Esophagus muscularis mucosa (tissue), 4 donors: ENCODE measurements around a stretch of chr10.

- PRO-cap, result no peak
- RAMPAGE, long total RNA, 4 experiments, result no peak in any of the 4 experiments
Observed at GRCh38 chr10:5774359-5775064, 38.7 kb downstream of the GDI2 start.

DNA sequence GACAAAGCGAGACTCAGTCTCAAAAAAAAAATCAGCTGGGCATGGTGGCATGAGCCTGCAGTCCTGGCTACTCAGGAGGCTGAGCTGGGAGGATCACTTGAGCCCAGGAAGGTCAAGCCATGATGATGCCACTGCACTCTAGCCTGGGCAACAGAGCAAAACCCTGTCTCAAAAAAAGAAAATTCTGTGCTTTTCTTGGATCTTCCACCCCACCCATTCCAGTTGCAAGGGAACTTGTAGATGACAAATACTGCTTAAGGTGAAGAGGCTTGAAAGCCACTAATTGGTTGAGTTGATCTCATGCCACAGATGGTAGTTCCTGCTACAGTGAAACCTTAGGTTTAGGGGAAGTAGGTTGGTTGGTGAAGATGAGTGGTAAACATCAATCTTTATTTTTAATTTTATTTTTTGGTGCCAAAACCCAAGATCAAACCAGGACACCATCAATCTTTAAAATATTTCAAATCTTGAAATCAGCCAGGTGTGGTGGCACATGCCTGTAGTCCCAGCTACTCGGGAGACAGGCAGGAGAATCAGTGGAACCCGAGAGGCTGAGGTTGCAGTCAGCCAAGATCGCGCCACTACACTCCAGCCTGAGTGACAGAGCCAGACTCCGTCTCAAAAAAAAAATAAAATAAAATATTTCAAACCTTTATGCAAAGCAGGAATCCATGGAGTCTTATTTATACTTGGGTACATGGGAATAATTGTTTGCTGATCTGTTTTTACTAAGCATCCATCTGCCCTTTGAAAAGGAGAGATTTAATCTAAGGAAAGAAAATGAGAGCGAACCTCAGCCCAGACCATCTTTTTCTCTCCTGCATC, 3.0 kb upstream of the GDI2 start:
- PRO-cap, result no peak
- RAMPAGE, long total RNA, 4 experiments, result no peak in any of the 4 experiments

DNA sequence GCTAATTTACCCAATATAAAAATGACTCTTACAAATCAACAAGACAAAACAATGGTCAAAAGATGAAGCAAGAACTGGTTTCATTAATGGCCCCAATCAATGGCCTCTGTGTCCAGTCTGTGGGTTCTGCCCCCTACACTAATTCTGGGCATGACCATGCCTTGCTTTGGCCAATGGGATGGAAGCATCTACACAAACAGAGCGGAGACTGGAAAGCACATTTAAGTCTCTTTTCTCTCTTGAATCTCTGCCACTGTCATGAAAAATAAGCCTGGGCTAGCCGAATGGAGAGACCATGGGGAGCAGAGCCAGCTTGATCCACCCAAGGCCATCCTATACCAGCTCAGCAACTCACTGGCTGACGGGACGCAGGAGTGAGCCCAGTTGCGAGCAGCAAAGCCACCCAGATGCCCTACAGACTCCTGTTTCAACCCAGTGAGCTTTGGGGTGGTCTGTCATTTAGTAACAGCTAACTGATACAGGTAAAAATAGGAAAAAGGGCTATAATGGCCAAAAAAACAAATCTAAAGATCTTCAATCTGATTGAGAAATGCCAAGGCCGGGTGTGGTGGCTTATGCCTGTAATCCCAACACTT, 30.8 kb downstream of the ANKRD16 start:
- PRO-cap, result unidirectional peak, plus-strand start at position 250 of the sequence
- RAMPAGE, long total RNA, 4 experiments, result no peak in any of the 4 experiments

DNA sequence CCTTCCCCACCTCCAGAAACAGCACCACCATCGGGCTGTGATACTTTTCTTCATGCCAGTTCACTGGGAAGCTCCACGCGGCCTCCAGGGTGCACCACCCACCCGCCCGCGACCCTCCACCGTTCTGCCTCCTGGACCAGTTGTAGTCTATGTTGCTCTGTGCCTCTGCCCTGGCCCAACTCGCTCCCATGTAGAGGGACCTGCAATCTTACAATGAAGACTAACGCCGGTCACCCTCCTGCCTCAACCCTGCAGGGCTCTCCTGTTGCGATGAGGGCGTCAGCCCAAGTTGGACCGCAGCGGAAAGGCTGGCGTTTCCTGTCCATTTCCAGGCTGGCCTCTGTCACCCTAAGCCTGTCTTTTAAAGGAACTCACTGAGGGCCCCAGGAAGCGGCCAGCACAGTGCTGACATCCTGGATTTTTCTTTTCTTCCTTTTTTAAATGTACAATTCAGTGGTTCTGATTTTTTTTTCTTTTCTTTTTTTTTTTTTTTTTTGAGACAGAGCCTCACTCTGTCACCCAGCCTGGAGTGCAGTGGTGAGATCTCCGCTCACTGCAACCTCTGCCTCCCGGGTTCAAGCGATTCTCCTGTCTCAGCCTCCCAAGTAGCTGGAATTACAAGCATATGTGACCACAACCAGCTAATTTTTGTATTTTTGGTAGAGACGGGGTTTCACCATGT, 34.7 kb downstream of the IL15RA start:
- PRO-cap, result no peak
- RAMPAGE, long total RNA, 4 experiments, result no peak in any of the 4 experiments

GRCh38 chr10:5943350-5943976, 33.9 kb downstream of the IL15RA start:
- PRO-cap, result unidirectional peak, plus-strand start at chr10:5943664
- RAMPAGE, long total RNA, 4 experiments, result no peak in any of the 4 experiments

DNA sequence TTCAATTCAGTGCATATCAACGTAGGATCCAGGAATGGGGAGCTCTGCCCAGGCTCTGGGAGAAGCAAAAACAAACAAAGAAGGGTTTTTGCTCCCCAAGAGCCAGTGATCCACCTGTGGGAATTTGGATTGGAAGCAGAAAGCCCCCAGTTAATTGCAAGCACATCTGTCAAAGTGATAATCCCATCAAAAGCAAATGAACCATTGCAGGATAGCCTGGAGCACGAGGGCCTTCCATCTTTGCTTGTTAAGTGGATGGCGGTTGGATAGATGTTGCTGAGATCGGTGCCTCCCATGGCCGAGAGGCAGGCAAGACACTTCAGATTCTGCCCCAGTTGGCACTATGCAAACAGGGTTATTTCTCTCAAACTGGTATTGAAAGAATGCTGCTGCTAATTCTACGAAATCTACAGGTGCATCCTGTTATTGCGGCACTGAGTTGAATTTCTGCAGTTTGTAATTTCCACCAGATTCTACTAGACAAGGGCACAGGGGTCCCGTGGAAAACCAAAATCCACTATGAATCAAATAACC, 6.8 kb upstream of the IL2RA start:
- PRO-cap, result no peak
- RAMPAGE, long total RNA, 4 experiments, result no peak in any of the 4 experiments

- PRO-cap, result no peak
- RAMPAGE, long total RNA, 4 experiments, result no peak in any of the 4 experiments
Observed at GRCh38 chr10:6100968-6101649, 12.3 kb downstream of the RBM17 start.

GRCh38 chr10:6102186-6102663, 13.4 kb downstream of the RBM17 start:
- PRO-cap, result no peak
- RAMPAGE, long total RNA, 4 experiments, result no peak in any of the 4 experiments

DNA sequence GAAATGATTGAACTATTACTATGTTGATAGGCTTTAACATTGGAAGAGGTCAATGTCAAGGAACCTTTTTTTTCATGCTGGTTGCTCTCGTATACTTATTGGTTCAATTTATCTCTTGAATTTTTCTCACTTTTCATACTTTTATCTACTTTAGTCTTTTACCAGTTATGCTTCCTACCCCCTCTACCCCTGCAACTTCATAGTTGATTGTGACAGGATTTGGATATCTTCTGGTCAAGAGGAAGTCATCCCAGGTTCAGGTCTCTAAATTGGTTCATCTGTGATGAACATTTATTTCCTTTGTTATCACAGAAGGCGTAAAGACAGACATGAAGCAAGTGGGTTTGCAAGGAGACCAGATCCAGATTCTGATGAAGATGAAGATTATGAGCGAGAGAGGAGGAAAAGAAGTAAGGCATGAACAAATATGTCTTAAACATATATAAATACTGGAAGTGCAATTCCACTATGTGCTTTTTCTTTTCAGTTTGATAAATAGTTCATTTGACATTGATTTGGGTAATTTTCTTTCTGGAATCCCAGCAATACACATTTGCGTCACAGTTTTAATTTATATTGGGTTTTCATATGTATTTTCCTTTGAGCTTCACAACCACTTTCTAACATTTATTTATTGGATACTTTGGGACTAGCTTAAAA, 17.1 kb downstream of the RBM17 start:
- PRO-cap, result no peak
- RAMPAGE, long total RNA, 4 experiments, result no peak in any of the 4 experiments

GRCh38 chr10:6114612-6115267, 25.9 kb downstream of the RBM17 start:
- PRO-cap, result no peak
- RAMPAGE, long total RNA, 4 experiments, result no peak in any of the 4 experiments

- PRO-cap, result unidirectional peak, plus-strand start at chr10:6128941
- RAMPAGE, long total RNA, 4 experiments, result no peak in any of the 4 experiments
Observed at GRCh38 chr10:6128756-6129250, 40.0 kb downstream of the RBM17 start.

GRCh38 chr10:6163735-6164739, 38.7 kb upstream of the PFKFB3 start:
- PRO-cap, result bidirectional peak, plus-strand start at chr10:6163865, minus-strand start at chr10:6163637; unidirectional peak, minus-strand start at chr10:6164327
- RAMPAGE, long total RNA, 4 experiments, result start-site peak on the plus strand in 1 of 4 experiments, at chr10:6163850-6163880 at its widest, 40 reads per replicate

GRCh38 chr10:6173526-6174031, 29.2 kb upstream of the PFKFB3 start:
- PRO-cap, result no peak
- RAMPAGE, long total RNA, 4 experiments, result no peak in any of the 4 experiments

GRCh38 chr10:6177594-6178942, 24.7 kb upstream of the PFKFB3 start:
- PRO-cap, result no peak
- RAMPAGE, long total RNA, 4 experiments, result no peak in any of the 4 experiments

- PRO-cap, result no peak
- RAMPAGE, long total RNA, 4 experiments, result no peak in any of the 4 experiments
Observed at GRCh38 chr10:6221262-6221666, 18.5 kb downstream of the PFKFB3 start.

DNA sequence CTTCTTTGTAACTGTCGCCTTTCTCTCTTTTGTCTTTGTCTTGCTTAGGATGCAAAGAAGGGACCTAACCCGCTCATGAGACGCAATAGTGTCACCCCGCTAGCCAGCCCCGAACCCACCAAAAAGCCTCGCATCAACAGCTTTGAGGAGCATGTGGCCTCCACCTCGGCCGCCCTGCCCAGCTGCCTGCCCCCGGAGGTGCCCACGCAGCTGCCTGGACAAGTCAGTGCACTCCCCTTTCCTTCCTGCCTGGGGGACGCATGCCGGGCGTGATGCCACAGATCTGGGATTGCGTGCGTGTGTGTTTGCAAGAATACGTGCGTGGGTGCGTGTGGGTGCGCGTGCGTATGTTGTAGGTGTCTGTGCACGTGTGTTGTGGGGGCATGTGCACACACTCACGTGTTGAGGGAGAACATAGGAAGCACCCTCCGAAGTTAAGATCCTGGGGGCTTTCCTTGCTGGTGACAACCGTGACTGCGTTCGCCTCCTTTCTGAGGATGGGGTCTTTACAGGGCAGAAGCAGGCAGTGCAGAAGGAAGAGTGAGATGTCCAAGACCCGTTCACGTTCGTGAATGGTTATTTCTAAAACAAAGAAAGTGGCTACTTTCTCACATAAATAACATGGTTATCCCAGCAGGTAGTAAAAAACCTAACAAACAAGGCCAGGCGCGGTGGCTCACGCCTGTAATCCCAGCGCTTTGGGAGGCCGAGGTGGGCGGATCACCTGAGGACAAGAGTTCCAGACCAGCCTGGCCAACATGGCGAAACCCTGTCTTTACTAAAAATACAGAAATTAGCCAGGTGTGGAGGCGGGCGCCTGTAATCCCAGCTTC, 23.6 kb downstream of the PFKFB3 start:
- PRO-cap, result no peak
- RAMPAGE, long total RNA, 4 experiments, result no peak in any of the 4 experiments

DNA sequence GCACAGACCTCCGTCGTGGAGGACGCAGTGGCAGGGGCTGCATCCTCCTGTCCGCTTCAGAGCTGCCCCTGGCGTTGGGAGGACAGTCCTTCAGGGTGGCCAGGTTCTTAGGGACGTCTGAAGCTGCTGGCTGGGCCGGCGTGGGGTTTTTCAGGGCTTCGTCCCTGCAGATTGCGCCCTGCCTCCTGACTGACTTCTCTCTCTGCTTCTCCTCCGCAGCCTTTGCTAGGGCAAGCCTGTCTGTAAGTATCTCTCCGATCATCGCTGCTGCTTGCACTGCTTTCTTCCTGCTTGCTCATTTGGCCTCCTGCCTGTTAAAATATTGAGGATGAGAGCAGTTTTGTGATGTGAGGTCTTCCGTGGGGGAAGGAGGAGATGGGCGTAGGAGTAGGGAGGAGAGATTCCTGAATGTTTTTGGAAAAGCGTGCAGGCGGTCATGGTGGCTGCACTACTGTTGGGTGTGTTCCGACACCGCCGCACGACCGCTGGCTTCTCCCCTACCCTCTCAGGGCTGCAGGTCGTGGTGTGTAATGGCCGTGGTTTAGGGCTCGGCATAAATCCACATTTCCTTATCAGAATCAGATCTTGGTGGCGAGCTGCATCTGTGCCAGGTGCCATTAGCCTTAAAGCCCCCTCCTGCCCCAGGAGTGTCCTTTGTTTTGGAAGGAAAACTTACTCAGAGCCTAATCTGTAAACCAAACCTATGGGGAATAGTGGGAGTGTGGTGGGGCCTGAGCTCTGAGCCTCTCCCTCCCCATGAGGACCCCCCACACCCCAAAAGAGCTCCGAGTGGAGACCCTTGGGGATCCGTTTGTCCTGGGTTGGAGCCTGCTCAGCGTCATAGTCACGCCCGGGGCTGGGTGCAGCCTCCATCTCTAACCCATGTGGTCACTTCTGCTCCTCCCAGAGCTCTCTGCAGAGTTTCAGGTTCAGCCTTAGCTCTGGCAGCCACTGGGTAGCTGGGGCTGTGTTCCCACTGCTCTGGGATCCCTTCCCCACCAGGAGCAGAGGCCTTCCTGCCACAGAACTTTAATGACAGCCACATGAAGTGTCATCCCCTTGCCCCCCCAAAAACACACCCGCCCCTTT, 25.6 kb downstream of the PFKFB3 start:
- PRO-cap, result no peak
- RAMPAGE, long total RNA, 4 experiments, result no peak in any of the 4 experiments

GRCh38 chr10:6273212-6273885, 70.6 kb downstream of the PFKFB3 start:
- PRO-cap, result no peak
- RAMPAGE, long total RNA, 4 experiments, result no peak in any of the 4 experiments

- PRO-cap, result no peak
- RAMPAGE, long total RNA, 4 experiments, result no peak in any of the 4 experiments
Observed at GRCh38 chr10:7184702-7185069, 226.1 kb downstream of the SFMBT2 start.

DNA sequence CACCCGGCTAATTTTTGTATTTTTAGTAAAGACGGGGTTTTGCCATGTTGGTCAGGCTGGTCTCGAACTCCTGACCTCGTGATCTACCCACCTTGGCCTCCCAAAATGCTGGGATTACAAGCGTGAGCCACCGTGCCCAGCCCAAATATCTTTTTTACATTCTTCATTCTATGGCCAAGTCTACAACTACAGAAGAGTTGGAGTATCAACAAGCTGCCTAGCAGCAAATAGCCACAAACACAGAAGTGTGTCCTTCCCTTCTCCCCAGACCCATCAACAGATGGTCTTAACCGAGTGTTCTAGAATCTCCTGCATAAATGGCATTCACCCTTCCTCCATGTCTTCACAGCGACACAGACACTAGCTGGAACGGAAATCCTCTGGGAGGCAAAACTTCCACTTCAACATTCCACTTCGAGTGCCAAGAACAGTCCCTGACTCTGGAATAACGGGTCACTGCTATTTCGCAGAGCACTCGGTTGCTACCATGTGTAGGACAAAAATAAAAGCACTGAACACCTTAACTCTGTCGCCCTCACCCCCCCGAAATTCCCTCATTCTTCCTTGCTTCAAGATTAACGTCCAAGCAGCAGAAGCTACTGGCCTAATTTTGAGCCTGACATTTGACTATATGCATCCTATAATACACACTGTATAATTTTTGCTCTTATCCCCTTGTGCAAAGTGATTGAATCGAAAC, 65.2 kb downstream of the SFMBT2 start:
- PRO-cap, result no peak
- RAMPAGE, long total RNA, 4 experiments, result no peak in any of the 4 experiments